Thoracic aorta (tissue), 1 donor: Measurements from ENCODE around the gene KLF14.

GRCh38 chr7:130493878-130494308 lies 2.0 kb downstream of the MEST start:
- RAMPAGE, long total RNA, result no peak

- RAMPAGE, long total RNA, result no peak
These were observed 25.1 kb downstream of the MEST start for GRCh38 chr7:130516931-130517393.

GRCh38 chr7:130529307-130529860 lies 37.5 kb downstream of the MEST start:
- RAMPAGE, long total RNA, result no peak

- RAMPAGE, long total RNA, result no peak
These were observed at the start of gene KLF14 for GRCh38 chr7:130733388-130734505. Gene KLF14, minus strand, starts transcription at chr7:130734207.

GRCh38 chr7:130866618-130867035 lies 132.6 kb upstream of the KLF14 start:
- RAMPAGE, long total RNA, result no peak

DNA sequence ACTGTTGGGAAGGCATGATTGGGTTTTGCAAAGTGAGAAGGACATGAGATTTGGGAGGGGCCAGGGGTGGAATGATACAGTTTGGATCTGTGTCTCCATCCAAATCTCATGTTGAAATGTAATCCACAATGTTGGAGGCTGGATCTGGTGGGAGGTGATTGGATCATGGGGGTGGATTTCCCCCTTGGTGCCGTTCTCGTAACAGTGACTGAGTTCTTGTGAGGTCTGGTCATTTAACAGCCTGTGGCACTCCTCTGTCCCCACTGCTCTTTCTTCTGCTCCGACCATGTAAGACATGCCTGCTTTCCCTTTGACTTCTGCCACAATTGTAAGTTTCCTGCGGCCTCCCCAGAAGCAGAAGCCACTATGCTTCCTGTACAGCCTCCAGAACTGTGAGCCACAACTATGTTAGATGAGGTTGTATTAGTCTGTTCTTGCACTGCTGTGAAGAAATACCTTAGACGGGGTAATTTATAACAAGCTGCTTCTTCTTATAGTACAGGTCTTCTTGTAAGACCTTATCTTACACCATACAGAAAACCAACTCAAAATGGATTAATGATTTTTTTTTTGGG lies 241.7 kb upstream of the KLF14 start:
- RAMPAGE, long total RNA, result no peak

DNA sequence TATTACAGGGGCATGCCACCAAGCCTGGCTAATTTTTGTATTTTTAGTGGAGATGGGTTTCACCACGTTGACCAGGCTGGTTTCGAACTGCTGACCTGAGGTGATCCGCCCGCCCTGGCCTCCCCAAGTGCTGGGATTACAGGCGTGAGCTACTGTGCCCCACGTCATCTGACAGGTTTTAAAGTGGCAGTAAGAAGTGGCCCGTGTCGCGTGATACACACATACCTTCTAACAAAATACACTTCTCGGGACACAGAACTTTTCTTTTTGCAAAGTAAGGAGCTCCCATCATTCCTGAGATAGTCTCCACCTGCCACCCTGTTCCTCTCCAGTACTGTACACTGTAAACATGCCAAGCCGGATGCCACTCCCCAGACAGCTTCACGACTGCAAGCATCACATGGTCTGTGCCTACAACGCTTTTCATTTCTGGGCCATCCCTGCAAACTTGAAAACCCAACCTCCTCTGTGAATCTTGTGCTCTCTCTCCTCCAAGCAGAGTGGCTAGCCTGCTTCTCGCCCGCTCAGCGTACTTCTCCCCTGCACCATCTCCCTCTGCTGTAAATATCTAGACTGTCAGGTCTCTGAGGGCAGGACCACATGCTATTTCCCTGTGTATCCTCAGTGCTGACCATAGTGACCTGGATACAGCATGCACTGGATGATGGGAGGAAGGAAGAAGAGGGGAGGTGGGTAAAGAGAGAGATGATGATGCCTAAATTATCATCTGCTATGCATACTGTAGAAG lies 256.4 kb upstream of the KLF14 start:
- RAMPAGE, long total RNA, result no peak

DNA sequence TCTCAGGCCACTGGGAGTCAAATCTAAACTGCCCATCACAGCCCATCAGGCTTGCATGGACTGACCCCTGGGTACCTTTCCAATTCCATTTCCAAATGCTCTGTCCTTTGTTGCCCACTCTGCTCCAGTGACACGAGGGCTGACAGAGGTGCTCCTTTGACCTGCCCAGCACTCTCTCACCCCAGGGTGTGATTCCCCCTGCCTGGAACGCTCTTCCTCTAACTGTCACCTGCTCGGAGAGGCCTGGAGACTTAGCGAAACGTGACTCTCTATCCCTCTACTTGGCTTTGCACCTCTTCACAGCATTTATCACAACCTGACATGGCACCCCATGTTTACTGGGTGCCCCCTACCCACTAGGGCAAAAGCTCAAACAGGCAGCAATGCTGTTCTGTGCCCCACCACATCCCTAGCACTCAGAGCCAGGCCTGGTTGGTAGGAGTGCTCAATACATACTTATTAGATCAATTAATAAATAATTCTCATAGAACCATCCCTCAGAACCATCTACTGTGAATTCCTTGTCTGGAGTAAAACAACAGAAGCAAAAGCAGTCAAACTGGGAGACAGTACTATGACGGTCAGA lies 284.6 kb upstream of the KLF14 start:
- RAMPAGE, long total RNA, result no peak

DNA sequence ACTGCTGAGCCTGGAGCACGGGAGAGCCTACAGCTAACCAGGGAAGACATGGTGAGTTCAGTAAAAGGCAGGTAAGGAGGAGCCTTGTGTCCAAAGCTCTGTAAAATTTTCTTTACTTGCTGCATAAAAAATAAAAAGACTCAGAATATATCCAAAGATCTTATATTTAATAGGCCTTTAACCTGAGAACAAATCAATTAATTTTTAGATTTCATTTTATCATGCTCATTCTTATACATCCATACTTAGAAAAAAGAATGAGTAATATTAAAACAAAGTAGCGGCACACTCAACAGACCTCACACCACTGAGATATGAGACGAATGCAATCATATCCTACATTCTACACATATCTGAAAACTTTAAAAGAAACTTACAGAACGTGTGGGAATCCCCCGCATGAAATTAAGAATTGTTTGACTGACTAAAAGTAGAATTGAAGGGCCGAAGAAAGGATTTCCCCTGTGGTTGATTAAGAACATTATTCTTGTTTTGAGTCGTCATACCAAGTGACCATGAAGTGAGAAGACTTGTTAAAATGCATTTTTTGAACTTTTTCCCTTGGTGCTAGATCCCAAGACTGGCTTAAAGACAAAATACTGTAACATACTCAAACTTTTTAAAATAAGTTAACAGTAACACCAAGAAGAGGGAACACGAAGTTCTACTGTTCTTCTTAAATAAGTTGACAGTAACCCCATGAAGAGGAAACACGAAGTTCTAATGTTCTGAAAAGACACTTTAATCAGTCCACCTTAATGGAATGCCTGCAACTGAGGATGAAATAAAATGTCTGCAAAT lies 296.2 kb upstream of the MKLN1 start:
- RAMPAGE, long total RNA, result no peak

- RAMPAGE, long total RNA, result no peak
These were observed 248.4 kb upstream of the MKLN1 start for GRCh38 chr7:131078764-131080099.

GRCh38 chr7:131087889-131088913 lies 239.5 kb upstream of the MKLN1 start:
- RAMPAGE, long total RNA, result no peak

GRCh38 chr7:131108923-131109187 lies 218.8 kb upstream of the MKLN1 start:
- RAMPAGE, long total RNA, result no peak

GRCh38 chr7:131109535-131110285 lies 218.0 kb upstream of the MKLN1 start:
- RAMPAGE, long total RNA, result start-site peak on the minus strand at chr7:131109870-131110017, 573 reads; start-site peak on the plus strand at chr7:131110029-131110146, 17 reads

- RAMPAGE, long total RNA, result no peak
These were observed 92.1 kb upstream of the MKLN1 start for GRCh38 chr7:131235306-131236160.

DNA sequence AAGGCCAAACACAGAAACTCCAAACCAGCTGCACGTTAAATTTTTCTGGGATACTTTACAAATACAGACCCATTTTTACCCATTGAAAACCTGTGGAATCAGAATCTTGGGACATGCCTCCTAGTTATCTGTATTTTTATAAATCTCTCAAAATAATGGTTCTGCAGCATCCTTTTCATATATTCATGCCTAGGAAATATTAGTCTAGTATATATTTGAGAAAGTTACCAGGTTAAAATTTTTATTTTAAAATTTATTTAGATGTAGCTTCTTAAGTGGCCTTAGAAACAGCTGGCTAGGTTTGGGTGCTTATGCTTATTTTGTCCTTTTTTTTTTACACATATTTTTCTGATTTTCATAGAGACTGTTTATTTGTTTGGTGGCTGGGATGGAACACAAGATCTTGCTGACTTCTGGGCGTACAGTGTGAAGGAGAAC lies 101.0 kb downstream of the MKLN1 start:
- RAMPAGE, long total RNA, result no peak

DNA sequence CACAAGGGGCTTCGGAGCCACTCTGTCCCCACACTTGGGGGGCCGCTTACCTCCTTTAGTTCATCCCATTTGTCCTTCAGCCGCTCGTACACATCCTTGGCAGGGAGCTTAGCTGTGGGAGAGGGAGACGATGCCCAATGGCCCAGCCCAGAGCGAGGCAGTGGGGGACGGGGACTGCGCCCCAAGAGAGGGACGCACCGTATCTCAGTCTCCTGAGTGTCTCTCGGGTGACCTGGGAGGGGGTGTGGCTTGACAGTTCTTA lies 50.3 kb downstream of the PODXL start:
- RAMPAGE, long total RNA, result no peak

GRCh38 chr7:131522716-131522943 lies 33.8 kb downstream of the PODXL start:
- RAMPAGE, long total RNA, result no peak

GRCh38 chr7:131577804-131578230 lies 21.4 kb upstream of the PODXL start:
- RAMPAGE, long total RNA, result no peak

DNA sequence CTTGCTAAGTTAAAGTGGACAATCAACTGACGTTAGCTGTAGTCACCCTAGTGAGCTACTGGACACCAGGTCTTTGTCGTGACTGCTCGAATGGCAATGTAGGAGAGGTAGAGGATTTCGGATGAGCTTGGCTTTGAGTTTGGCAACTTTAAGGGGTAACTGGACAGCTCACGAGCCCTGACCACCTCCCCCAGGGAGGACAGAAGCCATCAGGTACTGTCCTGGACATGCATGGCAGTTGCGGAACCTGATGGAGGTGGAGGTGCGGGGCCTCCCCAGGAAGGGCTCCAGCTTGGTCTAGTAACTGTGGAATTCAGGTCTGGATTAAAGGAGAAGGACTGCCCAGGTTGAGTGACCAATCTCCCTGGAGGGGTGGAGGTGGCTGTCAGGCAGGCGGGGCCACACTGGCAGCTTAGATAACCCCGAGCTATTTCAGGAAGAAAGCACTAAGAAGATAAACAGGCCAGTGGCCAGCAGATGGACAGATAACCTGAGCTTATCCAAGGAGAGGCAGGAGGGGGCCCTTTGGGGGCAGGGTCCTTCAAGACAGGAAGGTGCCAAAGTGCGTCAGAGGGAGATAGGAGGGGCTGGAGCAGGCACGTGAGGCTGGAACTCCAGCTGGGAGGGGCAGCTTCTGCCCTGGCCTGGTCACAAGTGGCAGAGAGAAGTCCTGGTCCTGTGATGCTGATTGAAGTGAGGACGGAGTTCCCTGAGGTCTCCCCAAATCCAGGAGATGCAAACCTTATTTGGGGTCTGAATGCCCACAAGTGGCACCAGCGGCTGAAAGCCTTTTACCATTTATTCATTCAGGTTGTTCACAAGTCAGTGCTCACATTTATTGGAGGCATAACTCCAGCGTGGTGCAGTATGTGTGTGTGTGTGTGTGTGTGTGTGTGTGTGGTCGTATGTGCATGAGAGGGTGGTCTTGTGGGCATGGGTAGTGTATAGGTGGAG lies 29.8 kb upstream of the PODXL start:
- RAMPAGE, long total RNA, result no peak

GRCh38 chr7:131945400-131945940 lies 389.0 kb upstream of the PODXL start:
- RAMPAGE, long total RNA, result no peak